Urinary bladder (tissue), 3 donors: ENCODE measurements around the genes CGAS, HTR1B and IRAK1BP1.

- PRO-cap = no peak
- RAMPAGE, long total RNA = no peak
These were observed 44.8 kb downstream of the DPPA5 start for GRCh38 chr6:73309359-73309628.

DNA sequence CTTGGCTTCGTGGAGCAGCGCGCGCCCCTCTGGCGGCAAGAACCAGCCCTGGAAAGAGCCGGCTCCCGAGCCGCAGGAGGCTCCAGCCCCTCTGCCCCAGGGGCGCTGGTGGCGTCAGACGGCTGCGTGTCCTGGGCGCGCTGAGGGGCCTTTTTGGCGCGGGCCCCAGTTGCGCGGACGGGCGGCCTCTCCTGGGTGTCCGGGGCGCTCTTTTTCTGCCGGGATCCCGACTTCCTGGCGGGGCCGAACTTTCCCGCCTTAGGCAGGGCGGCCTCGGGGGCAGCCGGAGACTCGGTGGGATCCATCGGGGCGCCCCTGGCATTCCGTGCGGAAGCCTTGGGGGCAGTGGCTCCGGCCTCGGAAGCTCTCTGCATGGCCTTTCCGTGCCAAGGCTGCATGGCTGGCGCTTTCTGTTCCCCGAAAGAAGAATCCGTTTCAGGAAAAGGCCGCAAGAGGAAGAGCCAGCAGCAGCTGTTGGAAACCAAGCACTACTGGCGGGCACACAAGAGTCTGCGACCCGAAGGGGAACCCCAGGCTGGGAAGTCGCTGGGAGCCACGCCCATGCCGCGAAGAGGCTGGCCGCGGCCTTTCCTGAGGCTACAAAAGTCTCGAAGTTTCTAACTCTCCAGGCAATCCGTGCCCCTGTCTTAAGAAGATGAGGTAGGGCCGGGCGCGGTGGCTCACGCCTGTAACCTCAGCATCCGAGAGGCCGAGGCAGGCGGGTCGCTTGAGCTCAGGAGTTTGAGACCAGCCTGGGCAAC, at the start of gene CGAS:
Gene CGAS (minus strand): TSS at position 514 of the 761 bp plus-strand sequence.
- PRO-cap = bidirectional peak, plus-strand start at position 650 of the sequence, minus-strand start at position 493 of the sequence
- RAMPAGE, long total RNA = no peak

GRCh38 chr6:73492104-73492468, 28.7 kb downstream of the EEF1A1 start:
- PRO-cap = no peak
- RAMPAGE, long total RNA = no peak

DNA sequence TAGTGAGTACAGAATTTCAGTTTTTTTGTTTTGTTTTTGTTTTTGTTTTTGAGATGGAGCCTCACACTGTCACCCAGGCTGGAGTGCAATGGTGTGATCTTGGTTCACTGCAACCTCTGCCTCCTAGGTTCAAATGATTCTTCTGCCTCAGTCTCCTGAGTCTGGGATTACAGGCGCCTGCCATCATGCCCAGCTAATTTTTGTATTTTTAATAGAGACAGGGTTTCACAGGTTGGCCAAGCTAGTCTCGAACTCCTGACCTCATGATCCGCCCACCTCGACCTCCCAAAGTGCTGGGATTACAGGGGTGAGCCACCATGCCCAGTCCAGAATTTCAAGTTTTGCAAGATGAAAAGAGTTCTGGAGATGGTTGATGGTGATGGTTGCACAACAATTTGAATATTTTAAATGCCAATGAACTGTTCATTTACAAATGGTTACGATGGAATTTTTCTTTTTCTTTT, 15.3 kb downstream of the EEF1A1 start:
- PRO-cap = no peak
- RAMPAGE, long total RNA = no peak

DNA sequence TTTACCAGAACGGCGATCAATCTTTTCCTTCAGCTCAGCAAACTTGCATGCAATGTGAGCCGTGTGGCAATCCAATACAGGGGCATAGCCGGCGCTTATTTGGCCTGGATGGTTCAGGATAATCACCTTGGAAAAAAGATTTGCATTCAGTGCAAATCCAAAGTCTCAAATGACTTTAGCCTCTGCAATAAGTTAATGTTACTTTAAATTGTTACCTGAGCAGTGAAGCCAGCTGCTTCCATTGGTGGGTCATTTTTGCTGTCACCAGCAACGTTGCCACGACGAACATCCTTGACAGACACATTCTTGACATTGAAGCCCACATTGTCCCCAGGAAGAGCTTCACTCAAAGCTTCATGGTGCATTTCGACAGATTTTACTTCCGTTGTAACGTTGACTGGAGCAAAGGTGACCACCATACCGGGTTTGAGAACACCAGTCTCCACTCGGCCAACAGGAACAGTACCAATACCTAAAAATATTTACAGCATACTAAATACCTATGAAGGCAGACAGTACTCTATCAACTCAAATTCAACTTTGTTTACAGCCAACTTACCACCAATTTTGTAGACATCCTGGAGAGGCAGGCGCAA, 2.6 kb downstream of the EEF1A1 start:
- PRO-cap = no peak
- RAMPAGE, long total RNA = start-site peak on the minus strand centred at position 108 of the sequence, 27 bp wide, 1,089 and 1,279 reads in 2 replicates; start-site peak on the minus strand centred at position 287 of the sequence, 97 bp wide, 1,214 and 1,627 reads in 2 replicates; start-site peak on the minus strand centred at position 427 of the sequence, 66 bp wide, 304 and 702 reads in 2 replicates

DNA sequence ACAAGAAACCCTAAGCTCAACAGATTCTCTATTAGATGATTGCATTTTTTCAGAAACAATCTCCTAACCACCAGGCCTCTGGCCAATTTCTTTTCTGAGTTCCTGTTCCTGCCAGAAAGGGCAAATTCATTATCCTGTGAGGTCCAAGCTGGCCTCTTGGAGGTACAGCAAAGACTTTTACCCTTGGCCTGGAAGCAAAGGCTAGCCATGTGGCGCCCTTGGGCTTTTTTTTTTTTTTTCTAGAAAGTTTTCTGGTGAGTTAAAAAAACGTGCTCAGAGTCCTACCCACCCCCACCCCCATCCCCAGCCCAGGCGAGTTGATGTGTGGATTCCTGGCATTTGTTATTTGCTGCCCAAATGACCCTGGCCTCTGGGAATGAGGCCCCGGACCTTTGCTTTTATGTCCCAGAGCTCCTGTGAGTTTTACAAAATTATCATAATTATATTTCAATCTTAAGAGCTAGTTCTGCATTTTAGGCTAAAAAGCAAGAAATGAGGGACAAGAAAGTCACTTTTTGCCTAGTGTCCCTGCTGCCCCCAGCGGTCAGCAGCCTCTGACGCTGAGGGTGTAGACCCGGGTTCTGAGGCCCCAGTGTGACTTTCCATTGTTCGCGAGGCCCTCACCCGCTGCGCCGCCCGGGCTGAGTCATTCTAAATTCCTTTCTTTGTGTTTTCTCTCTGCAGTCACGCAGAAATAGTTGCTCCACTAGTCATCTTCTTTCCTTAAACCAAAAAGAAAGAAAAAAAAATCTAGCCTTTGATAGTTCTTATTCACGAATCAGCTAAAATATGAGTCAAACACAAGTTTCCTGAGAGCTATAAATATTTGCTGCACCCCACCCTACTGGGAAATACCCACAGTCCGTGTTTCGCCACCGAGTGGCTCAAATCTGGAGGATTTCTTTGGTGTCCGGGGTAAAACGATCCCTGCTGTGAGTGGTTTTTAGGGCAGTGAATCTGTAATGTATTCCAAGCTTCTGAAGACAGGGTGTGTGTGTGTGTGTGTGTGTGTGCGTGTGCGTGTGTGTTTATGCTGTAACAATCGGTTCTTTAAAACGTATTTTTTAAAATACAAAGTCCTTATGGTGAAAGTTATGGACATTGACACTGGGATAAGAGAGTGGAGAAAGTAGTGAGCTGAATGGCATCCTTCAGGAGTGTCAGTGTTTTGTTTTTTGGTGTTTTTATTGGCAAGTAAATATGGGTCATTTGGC, 59.4 kb upstream of the EEF1A1 start:
- PRO-cap = bidirectional peak, plus-strand start at position 597 of the sequence, minus-strand start at position 583 of the sequence; bidirectional peak, plus-strand start at position 887 of the sequence, minus-strand start at position 696 of the sequence
- RAMPAGE, long total RNA = no peak

- PRO-cap = no peak
- RAMPAGE, long total RNA = no peak
These were observed 51.1 kb downstream of the CD109 start for GRCh38 chr6:73747202-73747504.

GRCh38 chr6:74606854-74607151, 599.0 kb downstream of the COL12A1 start:
- PRO-cap = no peak
- RAMPAGE, long total RNA = no peak

- PRO-cap = no peak
- RAMPAGE, long total RNA = no peak
These were observed 399.6 kb downstream of the COL12A1 start for GRCh38 chr6:74806242-74806741.

- PRO-cap = bidirectional peak, plus-strand start at chr6:75205418, minus-strand start at chr6:75205339
- RAMPAGE, long total RNA = no peak
These were observed 909 bp downstream of the COL12A1 start for GRCh38 chr6:75204695-75205592.

GRCh38 chr6:75334152-75335020, 49.8 kb upstream of the TMEM30A start:
- PRO-cap = bidirectional peak, plus-strand start at chr6:75334941, minus-strand start at chr6:75334790
- RAMPAGE, long total RNA = no peak

DNA sequence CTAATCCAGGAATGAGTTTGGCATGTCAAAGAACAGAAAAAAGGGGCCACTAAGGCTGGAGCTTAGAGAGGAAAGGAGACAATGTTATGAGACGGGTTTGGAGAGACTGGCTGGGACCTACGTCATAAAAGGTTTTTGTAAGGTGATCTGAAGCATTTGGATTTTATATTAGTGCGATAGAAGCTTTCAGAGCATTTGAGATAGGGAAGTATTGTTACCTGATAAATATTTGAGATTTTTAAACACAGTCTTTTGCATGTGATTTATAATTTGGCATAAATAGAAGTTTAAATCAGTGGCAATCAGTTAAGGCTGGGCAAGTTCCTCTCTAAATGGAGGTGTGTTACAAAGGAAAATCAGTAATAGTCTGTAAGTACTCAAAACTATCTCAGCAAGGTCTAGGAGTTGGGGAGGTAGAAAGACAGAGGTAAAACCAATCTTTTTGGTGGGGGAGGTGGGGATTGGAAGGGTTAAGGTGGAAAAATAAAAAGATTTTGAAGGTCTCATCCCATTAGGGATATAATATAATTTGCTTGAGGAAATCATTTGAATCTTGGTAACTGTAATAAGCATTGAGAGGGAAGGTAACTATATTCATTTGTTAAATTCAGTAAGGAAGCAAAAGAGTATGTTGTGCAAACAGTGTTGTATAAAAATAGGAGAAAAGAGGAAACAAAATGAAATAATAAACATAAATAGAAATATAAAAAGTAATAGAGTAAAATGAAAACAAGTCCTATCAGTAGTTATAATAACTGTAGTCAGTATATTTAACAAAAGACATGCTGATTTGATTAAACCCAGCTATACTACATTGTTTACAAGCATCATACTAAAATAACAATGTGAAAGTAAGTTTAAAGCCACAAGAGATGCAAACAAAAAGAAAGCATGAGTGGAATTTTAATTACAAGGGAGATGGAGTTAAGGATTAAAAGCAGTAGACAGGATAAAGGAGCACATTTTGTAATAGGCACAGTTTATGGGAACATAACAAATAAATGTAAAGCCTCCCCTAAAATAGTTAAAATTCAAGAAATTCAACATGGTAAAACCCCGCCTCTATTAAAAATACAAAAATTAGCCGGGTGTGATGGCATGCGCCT, 41.2 kb downstream of the SENP6 start:
- PRO-cap = no peak
- RAMPAGE, long total RNA = no peak

DNA sequence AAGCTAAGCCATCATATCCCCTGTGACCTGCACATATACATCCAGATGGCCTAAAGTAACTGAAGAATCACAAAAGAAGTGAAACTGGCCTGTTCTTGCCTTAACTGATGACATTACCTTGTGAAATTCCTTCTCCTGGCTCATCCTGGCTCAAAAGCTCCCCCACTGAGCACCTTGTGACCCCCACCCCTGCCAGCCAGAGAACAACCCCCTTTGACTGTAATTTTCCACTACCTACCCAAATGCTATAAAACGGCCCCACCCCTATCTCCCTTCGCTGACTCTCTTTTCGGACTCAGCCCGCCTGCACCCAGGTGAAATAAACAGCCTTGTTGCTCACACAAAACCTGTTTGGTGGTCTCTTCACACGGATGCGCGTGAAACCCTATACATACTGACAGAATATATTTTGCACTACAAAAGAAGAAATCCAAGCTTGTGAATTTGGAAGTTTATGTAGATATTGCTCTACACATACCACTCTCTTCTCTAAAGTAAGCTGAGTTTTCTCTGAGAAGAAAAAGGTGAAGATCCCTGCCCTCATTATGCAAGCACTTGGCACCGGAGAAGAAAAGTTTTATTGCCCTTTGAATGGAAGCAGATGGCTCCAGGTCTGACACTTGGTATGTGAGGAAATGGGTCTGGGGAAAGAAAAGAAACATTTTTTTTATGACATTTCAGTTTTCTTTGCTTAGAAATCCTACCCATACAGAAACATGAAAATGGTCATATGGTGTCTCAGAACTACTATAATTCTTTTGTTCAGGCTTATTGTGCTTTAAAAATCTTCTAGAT, 488.8 kb upstream of the IMPG1 start:
- PRO-cap = no peak
- RAMPAGE, long total RNA = no peak

DNA sequence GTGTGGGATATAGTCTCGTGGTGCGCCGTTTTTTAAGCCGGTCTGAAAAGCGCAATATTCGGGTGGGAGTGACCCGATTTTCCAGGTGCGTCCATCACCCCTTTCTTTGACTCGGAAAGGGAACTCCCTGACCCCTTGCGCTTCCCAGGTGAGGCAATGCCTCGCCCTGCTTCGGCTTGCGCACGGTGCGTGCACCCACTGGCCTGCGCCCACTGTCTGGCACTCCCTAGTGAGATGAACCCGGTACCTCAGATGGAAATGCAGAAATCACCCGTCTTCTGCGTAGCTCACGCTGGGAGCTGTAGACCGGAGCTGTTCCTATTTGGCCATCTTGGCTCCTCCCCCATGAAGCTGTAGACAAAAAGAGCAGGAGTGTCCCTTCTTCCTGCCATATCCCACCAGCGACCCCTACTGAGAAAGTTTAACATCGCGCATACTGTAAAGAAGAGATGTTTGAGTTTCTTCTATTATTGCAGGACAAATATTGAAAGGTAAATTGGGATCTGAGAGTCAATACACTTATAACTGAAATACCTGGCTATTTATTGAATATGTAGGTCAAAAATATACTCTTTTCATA, 586.5 kb downstream of the HTR1B start:
- PRO-cap = no peak
- RAMPAGE, long total RNA = no peak

- PRO-cap = bidirectional peak, plus-strand start at chr6:77463556, minus-strand start at chr6:77463491; bidirectional peak, plus-strand start at chr6:77464334, minus-strand start at chr6:77464047
- RAMPAGE, long total RNA = no peak
These were observed at the start of gene HTR1B for GRCh38 chr6:77463294-77464182. HTR1B (minus strand) TSS chr6:77463491.

- PRO-cap = unidirectional peak, minus-strand start at chr6:78867478
- RAMPAGE, long total RNA = no peak
These were observed at the start of gene IRAK1BP1 for GRCh38 chr6:78866968-78868144. IRAK1BP1 (plus strand) TSS chr6:78867551.

DNA sequence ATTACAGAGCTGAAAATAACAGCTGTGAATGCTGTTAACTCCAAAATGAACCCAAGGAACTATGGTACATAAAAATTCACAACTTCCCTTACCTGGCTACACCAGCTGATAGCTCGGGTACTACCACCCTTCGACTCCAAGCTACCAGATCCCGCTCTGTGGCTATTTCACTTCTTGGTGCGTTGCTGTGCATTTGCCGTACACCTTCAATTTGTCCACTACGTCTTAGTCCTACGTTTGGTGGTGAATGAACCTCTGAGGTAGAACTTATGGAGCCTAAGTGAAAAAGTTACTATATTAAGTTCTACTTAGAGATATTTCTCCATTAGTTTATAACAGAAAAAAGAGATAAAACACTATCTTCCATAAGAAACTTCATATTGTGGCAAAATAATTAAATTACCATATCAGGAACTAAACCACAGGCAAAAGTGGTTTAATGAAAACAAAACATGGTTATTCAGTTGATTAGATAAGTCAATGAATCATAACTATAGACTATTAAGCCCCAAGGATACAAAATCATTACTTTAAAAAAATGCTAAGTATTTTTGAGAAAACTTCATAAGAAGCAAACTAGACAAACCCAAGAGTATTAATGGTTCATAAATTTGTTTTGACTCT, 80.6 kb downstream of the PHIP start:
- PRO-cap = no peak
- RAMPAGE, long total RNA = no peak

DNA sequence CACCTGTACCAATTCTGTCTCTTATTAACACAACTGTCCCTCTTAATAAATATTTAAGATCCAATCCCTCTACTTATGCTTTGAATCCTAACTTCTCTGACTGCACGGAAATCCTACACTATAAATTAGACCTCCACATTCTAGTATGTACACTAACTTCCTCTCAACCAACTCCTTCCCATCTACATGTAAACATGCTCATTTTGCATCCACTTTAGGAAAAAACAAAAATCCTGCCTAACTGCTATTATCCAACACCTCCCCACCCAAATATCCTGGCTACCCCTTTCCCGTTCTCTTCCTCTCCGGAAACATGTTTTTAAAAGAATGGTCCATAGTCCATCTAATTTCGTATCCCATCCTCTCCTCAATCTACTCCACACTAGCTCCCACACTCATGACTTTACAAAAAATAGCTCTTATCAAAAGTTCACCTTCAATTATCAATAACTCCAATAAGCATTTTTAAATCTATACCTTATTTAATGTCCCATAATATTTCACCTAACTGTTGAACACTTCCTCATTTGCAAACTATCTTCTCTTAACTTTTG, 13.9 kb downstream of the PHIP start:
- PRO-cap = no peak
- RAMPAGE, long total RNA = no peak

GRCh38 chr6:79076680-79077412, 1.2 kb downstream of the PHIP start:
- PRO-cap = bidirectional peak, plus-strand start at chr6:79077172, minus-strand start at chr6:79077102
- RAMPAGE, long total RNA = no peak

GRCh38 chr6:79233473-79234324, 155.6 kb upstream of the PHIP start:
- PRO-cap = bidirectional peak, plus-strand start at chr6:79233677, minus-strand start at chr6:79233739; bidirectional peak, plus-strand start at chr6:79234004, minus-strand start at chr6:79233904
- RAMPAGE, long total RNA = no peak